SK-MEL-5 (cell line): ENCODE measurements around a stretch of chr17.

RAMPAGE:
- cytosol, long total RNA = no peak
- long total RNA = no peak
- nucleus, long total RNA = no peak
Observed at GRCh38 chr17:17126133-17126466, 80.0 kb downstream of the PLD6 start.

DNA sequence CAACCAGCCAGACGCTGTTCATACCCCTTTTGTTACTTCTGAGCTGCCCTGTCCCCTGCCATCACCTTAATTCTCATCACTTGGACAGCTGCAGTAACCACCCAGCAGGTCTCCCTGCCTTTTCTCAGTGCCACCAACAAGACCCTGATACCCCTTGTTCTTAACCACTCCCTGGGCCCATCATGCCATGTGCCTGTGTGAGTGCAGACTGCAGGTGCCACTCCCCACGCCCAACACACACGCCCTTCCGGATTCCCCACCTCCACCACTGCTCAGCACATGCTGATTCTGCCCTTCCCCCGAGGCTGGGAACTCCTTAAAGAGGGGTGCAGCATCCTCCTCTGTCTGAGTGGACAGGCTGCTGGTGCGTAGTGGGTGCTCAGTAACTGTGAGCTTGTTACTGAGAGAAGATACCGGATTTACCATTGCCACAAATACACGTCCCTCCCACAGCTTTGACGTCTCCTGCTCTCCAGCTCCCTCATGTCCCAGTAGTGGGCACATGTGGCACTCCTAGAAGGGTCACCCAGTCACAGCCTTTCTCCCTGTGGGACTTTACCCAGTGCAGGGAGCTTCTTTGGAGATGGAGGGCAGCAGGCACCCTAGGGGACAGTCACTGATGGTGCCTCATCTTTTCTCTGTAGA is 52.3 kb downstream of the PLD6 start:
RAMPAGE:
- cytosol, long total RNA = no peak
- long total RNA = no peak
- nucleus, long total RNA = no peak

GRCh38 chr17:17167032-17167876 is 38.9 kb downstream of the PLD6 start:
RAMPAGE:
- cytosol, long total RNA = no peak
- long total RNA = no peak
- nucleus, long total RNA = no peak

GRCh38 chr17:17177126-17177479 is 29.0 kb downstream of the PLD6 start:
RAMPAGE:
- cytosol, long total RNA = no peak
- long total RNA = no peak
- nucleus, long total RNA = no peak

GRCh38 chr17:17204009-17205043 is 1.8 kb downstream of the PLD6 start:
RAMPAGE:
- cytosol, long total RNA = no peak
- long total RNA = no peak
- nucleus, long total RNA = no peak

DNA sequence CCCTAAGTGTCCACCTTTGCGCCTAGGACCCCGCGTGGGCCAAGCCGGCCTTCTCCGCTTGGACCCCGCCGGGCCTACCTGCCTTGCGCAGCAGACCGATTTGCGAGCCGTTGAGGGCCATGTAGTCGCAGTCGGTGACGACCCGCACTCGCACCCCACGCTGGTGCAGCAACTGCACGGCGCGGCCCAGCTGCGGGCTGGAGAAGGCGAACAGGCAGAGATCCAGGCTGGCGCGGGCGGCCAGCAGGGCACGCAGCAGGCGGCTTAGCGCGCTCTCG is 412 bp downstream of the PLD6 start:
RAMPAGE:
- cytosol, long total RNA = no peak
- long total RNA = no peak
- nucleus, long total RNA = no peak

GRCh38 chr17:17385181-17386074 is 82.3 kb downstream of the NT5M start:
RAMPAGE:
- cytosol, long total RNA = no peak
- long total RNA = no peak
- nucleus, long total RNA = no peak

DNA sequence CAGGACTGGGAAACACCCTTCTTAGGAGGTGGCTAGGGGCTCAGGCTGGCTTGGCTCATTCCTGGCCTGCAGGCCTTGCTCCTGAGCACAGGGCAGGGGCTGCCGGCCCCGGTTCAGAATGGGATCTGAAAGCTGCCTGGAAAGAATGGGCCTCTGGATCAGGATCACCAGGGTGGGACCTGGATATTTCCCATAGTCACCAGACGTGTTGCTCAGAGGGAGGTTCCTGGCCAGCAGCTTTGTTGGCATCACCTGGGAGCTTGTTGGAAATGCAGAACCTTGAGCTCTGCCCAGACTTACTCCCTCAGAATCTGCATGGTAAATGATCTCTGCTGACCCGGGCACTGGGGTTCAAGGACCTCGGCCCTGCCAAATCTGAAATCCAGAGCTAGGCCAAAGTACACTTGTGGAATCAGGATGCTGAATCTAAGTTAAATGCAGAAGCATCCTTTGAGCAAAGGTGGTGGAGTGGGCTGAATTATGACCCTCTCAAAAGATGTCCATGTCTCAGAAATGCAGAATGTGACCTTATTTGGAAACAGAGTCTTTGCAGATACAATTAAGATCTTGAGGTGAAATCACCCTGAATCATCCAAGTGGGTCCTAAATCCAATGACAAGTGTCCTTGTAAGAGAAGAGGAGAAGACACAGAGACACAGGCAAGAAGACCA is 29.4 kb upstream of the MED9 start:
RAMPAGE:
- cytosol, long total RNA = no peak
- long total RNA = no peak
- nucleus, long total RNA = no peak

DNA sequence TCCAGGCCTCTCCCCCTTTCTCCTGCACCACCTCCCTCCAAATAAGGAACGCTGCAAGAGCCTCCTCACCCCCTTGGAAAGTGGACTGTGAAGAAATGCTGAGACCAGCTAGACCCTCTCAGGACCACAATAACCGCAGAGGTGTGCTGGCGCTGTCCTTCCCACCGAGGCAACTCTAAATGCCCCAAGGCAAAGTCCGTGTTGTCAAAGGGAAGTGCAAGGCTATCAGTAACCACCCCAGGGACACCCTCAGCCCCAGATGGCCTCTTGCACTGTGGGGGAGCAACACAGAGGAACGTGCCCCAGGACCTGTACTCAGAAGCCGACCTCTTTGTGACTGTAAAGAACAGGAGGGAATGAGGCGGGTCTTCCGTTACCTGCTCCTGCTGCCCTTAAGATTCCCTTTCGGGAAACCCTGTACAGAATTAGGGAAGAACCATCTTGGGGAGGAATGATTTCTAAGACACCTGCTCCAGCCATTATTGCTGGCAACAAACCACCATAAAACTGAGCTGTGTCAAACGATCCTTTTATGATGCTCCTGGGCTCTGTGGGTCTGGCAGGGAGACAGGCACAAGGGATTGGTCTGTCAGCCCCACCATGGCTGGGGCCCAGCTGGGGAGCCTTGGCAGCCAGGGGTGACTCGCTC is 14.6 kb upstream of the MED9 start:
RAMPAGE:
- cytosol, long total RNA = no peak
- long total RNA = no peak
- nucleus, long total RNA = no peak

RAMPAGE:
- cytosol, long total RNA = no peak
- long total RNA = no peak
- nucleus, long total RNA = no peak
Observed at GRCh38 chr17:17506035-17506788, 10.0 kb upstream of the RASD1 start.

GRCh38 chr17:17526287-17526785 is 30.1 kb upstream of the RASD1 start:
RAMPAGE:
- cytosol, long total RNA = no peak
- long total RNA = no peak
- nucleus, long total RNA = no peak

DNA sequence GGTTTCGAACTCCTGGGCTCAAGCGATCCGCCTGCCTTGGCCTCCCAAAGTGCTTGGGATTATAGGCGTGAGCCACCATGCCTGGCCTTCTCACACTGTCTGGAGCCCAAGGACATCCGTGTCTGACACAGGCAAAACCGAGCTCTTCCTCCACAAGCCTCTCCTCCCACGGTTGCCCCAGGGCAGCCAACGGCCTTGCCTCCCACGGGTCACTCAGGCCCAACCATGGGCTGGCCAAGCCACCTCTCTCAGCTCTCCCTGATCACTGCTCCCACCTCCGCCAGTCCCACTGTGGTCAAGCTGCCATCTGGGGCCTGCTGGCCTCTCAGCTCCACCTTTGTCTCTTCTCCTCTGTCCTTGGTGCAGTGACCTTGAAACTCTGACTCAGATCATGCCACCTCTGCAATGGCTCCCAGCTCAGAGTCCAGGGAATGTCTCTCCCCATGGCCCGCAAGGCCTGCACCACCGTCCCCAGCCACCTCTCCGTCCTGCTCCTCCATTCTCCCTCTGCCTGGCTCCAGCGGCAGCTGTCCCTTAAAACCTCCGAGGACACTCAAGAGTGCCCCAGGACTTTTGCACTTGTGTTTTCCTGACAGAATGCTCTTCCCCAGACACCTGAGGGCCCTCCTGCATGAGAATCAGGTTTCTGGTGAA is 19.5 kb downstream of the PEMT start:
RAMPAGE:
- cytosol, long total RNA = no peak
- long total RNA = no peak
- nucleus, long total RNA = no peak

DNA sequence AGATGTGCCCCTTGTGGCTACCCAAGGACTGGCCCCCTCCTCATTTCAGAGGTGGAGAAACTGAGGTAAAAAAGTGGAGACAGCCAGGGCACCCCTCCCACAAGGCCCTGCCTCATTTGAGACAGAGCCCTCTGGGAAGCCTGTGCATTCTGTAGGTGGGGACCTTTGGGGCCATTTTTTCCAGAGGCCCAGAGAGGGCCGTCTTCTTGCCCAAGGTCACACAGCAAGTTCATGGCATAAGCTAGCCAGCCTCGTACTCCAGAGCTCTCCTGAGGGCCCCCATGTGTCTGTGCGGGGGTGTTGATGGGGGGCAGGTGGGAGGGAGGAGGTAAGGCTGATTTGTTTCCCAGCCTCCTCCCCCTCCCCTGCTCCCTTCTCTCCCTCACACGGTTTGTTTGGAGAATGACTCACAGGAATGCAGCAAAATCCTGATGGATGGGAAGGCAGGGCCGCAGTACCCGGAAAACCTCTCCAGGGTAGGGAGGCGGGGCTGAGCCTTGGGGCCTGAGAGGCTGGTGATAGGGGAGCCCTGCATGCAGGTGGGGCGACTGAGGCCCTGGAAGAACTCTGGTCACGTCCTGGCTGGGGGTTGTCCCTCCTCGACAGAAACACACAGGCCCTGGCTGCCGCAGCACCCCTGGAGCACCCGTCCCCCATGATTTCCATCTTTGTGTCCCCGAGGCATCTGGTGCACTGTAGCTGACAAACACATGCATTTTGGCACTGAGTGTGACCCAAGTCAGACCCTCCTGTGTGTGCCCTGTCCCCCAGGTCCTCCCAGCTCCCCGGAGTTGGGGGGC is 29.6 kb downstream of the RAI1 start:
RAMPAGE:
- cytosol, long total RNA = no peak
- long total RNA = no peak
- nucleus, long total RNA = no peak

GRCh38 chr17:17711661-17712346 is 30.5 kb downstream of the RAI1 start:
RAMPAGE:
- cytosol, long total RNA = no peak
- long total RNA = no peak
- nucleus, long total RNA = no peak

GRCh38 chr17:17723362-17724394 is 42.4 kb downstream of the RAI1 start:
RAMPAGE:
- cytosol, long total RNA = no peak
- long total RNA = no peak
- nucleus, long total RNA = start-site peak on the plus strand at chr17:17723378-17723975, 9 and 10 reads in 2 replicates

RAMPAGE:
- cytosol, long total RNA = no peak
- long total RNA = no peak
- nucleus, long total RNA = no peak
Observed at GRCh38 chr17:17728706-17729399, 47.6 kb downstream of the RAI1 start.

DNA sequence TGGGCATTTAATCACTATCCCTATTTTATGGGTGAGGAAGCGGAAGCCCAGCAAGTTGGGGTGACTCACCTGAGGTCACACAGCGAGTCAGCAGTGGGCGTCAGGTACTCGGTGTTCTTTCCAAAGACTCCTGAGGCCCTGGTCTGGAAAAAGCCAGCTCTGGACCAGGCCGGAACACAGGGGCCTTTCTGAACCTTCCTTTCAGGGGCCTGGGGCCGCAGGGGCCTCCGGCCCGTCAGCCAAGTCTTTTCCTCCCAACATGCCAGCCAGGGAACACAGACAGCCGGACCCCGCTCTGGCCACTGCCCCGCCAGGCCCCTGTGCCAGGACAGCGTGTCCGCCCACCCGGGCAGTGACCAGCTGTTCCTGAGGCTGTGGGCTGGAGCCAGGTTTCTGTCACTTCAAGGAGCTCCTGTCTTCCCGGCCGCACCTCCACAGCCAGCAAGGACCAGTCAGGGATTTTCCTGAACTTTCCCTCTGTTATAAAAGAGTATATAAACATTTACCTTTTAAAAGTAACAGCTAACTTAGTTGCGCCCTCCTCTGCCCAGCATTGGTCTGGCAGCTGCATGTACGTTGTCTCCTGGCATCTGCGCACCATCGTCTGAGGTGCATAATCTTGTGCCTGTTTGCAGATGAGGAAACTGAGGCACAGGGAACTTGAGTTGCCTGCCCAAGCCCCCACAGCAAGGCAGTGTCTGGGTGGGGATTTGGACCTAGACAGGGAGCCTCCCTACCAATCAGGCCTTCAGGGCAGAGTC is 62.4 kb downstream of the SREBF1 start:
RAMPAGE:
- cytosol, long total RNA = no peak
- long total RNA = no peak
- nucleus, long total RNA = no peak

DNA sequence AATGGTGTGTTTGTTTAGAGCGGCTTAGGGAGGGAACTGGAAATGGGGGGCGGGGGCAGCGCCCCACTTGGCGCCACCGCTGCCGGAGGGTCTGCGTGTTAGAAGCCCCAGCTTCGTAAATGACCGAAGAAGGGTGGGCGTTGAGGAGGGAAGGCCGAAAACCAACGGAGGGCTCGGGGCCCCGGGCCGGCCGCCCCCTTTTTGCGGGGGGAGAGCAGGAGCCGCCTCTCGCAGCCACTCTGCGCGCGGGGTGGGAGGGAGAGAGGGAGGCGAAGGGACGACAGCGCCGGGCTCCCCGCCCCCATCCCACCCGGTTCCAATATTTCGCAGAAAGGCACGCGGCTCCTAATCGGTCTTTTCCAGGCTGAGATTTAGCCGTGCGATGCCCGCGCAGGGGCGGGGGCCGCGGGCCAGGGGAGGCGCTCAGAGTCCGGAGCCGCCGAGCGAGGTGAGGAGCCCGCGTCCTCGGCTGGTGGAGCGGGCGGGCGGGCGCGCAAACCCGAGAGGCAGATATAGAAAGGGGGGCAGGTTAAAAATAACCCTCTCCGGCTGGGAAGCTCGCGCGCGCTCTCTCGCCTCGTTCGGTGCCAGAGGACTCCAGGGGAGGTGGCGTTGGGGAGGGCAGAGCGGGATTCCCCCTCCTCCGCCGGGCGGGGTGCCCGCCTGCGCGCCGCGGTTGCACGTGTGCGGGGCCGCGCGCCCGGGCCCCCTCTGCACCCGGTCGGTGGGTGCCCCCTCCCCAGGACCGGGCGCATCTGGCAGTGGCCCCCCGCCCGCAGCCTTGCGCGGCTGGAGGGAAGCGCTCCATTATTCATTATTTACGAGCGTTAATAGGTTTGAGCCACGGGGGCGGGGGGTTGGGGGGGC is 54.8 kb downstream of the SREBF1 start:
RAMPAGE:
- cytosol, long total RNA = no peak
- long total RNA = no peak
- nucleus, long total RNA = no peak

RAMPAGE:
- cytosol, long total RNA = no peak
- long total RNA = no peak
- nucleus, long total RNA = no peak
Observed at GRCh38 chr17:17809863-17810774, 26.7 kb downstream of the SREBF1 start.

DNA sequence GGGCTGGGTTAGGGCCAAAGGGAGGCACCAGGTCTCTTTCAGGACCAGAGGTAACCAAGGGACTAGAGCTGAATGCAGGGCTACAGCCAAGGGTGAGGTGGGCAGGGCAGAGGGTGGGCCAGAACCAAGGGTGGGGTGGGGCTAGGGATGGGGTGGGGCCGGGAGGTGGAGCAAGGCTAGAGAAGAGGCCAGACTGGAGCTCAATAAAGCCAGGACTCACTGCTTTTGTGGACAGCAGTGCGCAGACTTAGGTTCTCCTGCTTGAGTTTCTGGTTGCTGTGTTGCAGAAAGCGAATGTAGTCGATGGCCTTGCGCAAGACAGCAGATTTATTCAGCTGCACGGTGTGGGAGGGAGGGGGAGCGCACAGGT is 18.8 kb downstream of the SREBF1 start:
RAMPAGE:
- cytosol, long total RNA = no peak
- long total RNA = no peak
- nucleus, long total RNA = no peak